ENCODE measurements around a stretch of chr9.

- PRO-cap: no peak
- CAGE, long polyA plus RNA: no peak
Observed at GRCh38 chr9:36252254-36252518, 6.1 kb downstream of the GNE start.

DNA sequence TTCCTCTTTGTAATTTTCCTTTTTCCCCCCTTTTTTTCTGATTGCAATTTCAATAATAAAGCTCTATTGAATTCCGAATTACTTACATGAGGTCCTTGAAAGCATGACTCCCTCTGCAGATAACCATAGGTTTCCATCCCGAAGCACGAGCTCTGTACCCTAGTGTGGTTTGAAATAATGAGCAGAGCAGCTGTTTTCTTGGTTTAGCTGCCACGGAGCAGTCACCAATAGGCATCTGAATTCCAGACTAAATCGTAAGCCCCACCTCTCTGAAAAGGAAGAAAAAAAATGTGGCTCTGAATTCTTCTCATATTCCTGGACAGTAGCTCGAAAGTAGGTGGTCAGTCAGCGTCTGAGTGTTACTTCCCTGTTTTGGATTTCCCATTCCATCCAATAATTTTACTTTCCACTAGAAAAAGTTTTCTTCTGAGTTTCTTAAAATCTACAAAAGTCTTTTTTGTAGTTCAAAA is 18.6 kb upstream of the GNE start:
- PRO-cap: no peak
- CAGE, long polyA plus RNA: no peak

- PRO-cap: bidirectional peak, plus-strand start at chr9:36488053, minus-strand start at chr9:36487620
- CAGE, long polyA plus RNA: no peak
Observed at GRCh38 chr9:36487415-36487712, 85.3 kb upstream of the MELK start.

- PRO-cap: no peak
- CAGE, long polyA plus RNA: no peak
Observed at GRCh38 chr9:36503697-36504539, 68.8 kb upstream of the MELK start.

- PRO-cap: no peak
- CAGE, long polyA plus RNA: no peak
Observed at GRCh38 chr9:36566626-36567415, 5.9 kb upstream of the MELK start.

DNA sequence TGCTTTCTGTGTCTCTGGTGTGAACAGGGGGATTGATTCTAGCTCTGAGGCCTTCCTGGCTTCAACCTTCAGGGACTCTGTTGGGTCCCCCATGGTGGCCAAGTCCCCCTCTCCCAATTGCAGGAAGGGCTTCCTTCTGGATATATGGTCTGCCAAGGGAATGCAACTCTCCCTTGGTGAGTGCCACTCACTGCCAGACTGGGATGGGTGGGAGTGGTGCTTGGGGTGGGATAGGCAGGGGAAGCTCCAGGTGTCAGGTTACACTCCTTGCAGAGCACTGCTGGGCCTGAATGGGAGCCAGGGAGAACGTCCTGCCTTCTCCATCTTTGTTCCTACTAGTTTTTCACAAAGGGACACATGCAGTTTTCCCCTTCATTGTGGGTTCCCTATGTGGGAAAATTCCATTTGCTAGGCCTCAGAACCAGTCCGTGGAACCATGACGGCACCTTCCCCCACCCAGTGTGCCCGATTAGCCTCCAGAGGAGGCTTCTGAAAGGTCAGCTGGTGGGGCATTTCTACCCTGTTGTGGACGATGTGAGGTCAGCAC is 153.3 kb downstream of the MELK start:
- PRO-cap: no peak
- CAGE, long polyA plus RNA: no peak

DNA sequence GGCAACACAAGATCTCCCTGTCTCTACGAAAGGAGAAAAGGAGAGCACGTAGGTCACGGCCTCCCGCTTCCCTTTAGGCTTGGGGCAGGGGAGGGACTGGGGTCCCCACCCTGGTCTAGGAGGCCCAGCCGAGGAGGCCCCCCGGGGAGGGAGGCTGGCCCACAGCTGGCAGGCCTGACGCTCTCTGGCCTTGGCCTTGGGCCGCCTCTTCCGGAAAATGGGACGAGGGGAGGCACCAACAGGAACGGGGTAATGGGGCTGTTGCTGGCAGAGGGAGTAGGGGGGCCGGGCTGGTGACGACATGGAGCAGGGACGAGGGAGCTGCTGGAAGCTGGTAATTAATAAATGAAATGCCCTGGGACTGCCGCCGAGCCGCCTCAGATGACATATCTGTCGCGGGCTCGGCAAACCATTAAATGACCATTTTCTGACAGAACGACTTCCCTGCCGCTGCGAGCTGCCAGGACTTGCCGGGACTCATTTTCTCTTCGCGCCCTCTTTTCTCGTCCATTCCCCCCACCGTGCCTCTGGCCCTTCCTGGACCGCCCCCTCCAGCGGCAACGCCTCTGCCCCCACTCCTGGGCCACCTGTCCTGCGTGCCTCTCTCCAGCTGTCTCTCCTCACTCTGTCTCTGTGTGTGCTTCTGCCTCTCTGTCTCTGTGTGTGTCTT is 215.8 kb downstream of the PAX5 start:
- PRO-cap: no peak
- CAGE, long polyA plus RNA: no peak

GRCh38 chr9:36924980-36925225 is 109.2 kb downstream of the PAX5 start:
- PRO-cap: no peak
- CAGE, long polyA plus RNA: no peak

- PRO-cap: no peak
- CAGE, long polyA plus RNA: no peak
Observed at GRCh38 chr9:37029565-37030082, 4.4 kb downstream of the PAX5 start.

GRCh38 chr9:37032588-37033407 is 1.3 kb downstream of the PAX5 start:
- PRO-cap: no peak
- CAGE, long polyA plus RNA: no peak

GRCh38 chr9:37034663-37034928 is 528 bp upstream of the PAX5 start:
- PRO-cap: bidirectional peak, plus-strand start at chr9:37035100, minus-strand start at chr9:37034706
- CAGE, long polyA plus RNA: no peak

GRCh38 chr9:37158125-37158575 is 37.8 kb downstream of the ZCCHC7 start:
- PRO-cap: no peak
- CAGE, long polyA plus RNA: no peak

DNA sequence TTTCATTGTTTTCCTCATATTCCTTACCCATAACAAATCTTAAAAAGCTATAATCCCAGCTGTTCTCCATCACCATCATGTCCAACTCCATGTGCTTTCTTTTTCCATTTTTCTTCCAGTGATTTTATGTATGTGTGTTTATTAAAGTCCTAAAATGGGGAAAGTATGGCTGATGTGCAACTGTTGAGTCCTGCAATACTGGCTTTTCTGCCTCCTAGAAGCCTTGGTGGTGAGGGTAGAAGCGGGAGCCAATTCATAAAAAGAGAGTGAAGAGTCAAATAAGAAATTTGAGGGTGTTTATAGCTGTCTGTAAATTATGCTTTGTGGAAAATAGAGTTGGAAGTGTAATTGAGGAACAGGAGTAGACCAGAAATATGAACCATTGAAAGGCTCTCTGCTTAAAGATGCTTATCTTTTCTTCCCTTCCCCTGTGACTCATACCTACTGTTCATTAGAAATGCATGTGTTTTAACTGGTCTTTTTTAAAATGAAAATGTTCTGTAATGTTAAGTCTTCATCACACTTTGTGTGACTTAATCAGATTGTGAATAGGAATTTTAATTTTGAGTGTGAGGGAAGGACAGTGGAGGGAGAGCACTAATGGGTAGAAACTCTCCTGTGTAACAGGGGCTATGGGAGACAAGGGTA is 80.2 kb downstream of the ZCCHC7 start:
- PRO-cap: no peak
- CAGE, long polyA plus RNA: no peak

DNA sequence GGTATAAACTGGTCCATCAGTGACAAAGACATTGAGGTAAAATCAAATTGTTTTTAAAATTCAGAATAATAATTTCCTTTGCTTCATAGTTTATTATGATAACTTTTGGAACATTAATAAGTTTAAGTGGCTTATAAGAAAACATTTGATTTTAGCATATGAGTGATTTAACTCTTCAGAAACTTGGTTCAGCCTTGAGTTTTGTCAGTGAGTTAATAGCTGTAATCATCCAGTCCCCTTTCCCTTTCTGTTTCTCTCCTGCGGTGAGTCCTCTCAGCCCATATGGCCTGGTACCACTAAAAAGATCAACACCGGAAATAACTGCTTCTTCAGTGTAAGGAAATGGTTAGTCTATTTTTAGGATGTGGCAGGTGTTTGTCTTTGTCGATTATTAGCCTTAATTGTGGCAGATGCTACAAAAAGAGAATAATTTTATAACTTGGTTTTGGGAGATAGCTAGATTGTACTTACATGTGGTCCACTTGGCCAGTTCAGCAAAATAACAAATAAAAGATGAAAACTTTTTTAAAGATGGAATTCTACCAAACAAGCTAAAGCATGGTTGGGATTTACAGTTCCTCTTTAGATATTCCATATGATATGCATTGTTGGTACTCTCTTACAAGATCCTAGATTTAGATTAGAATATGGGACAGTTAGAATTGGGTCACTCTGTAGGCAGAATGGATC is 120.2 kb upstream of the GRHPR start:
- PRO-cap: no peak
- CAGE, long polyA plus RNA: no peak

DNA sequence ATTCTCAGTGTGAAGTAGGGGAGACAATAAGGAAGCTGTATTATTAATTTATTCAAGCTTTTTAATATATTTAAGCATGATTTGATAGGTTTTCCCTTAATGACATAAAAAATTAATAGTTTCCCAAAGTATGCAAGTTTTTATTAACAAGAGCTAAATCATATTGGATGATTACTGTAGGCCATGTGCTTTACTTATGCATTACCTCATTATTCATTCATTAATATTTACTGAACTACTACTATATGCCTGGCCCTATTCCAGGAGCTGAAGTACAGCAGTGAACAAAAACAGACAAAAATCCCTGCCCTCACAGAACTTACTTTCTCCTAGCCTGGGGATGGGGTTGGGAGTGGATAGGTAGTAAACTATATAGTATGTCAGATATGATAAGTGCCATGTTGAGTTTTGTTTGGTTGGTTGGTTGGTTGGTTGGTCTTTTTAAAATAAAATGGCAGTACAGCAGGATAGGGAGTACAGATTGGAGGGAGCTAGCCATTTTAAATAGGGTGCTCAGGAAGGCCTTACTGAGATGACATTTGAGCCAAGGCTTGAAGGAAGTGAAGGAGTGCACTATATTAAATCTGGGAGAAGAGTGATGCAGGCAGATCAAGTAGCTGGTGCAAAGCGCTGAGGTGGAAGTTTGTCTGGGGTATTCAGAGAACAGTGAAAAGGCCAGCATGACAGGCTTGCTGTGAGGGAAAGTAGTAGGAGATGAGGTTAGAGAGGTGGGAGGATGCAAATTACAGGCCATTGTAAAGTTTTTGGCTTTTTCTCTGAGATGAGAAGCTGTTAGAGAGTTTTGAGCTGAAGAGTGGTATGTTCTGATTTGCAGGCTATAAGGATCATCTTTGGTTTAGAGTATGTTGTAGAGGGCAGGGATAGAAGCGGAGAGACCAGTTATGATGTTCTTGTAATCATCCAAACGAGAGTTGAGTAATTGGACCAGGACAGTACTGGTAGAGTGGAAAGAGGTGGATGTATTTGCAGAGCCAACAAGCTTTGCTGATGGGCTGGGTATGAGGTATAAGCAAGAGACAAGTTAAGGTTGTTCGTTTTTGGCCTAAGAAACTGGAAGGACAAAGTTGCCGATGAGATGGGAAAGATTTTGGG is 80.9 kb upstream of the GRHPR start:
- PRO-cap: no peak
- CAGE, long polyA plus RNA: no peak

- PRO-cap: no peak
- CAGE, long polyA plus RNA: no peak
Observed at GRCh38 chr9:37429474-37430396, 7.2 kb downstream of the GRHPR start.

DNA sequence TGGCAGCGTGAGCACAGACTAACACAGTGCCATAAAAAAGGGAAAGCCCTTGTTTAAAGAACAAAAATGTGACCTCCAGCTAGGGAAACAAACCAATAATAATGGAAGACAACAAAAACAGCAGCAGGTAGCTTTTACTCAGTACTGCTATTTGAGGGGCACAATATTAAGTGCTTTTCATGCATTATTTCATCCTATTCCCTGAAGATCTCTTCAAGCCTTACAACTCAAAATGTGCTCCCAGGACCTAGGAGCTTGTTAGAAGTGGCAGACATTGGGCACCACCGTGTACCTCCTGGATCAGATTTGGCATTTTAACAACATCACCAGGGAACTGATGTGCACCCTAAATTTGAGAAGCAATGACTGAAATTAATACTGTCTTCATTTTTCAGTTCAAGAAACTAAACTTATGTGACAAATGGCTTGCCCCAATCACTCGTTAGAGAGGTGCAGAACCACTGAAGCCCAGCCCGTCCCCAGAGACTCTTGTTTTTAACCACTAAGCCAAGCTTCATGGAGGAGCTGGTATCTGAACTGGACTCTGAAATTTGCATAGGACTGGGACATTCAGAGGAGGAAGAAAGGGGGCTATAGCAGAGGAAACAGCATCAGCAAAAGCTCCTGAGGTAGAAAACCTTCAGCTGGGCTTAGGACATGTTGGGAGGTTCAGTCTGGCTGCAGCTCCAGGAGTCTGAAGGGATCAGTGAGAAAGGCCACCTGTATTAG is 10.7 kb downstream of the FBXO10 start:
- PRO-cap: no peak
- CAGE, long polyA plus RNA: no peak

- PRO-cap: bidirectional peak, plus-strand start at chr9:37575816, minus-strand start at chr9:37575669
- CAGE, long polyA plus RNA: no peak
Observed at GRCh38 chr9:37575388-37575985, 693 bp downstream of the FBXO10 start.

- PRO-cap: no peak
- CAGE, long polyA plus RNA: no peak
Observed at GRCh38 chr9:37780153-37780972, 4.5 kb downstream of the EXOSC3 start.

GRCh38 chr9:37994682-37995447 is 74.2 kb downstream of the SHB start:
- PRO-cap: no peak
- CAGE, long polyA plus RNA: no peak

Data from B cell (primary cell).